Monocyte (primary cell): ENCODE results near the genes CASP3 and SLC25A4.

DNA sequence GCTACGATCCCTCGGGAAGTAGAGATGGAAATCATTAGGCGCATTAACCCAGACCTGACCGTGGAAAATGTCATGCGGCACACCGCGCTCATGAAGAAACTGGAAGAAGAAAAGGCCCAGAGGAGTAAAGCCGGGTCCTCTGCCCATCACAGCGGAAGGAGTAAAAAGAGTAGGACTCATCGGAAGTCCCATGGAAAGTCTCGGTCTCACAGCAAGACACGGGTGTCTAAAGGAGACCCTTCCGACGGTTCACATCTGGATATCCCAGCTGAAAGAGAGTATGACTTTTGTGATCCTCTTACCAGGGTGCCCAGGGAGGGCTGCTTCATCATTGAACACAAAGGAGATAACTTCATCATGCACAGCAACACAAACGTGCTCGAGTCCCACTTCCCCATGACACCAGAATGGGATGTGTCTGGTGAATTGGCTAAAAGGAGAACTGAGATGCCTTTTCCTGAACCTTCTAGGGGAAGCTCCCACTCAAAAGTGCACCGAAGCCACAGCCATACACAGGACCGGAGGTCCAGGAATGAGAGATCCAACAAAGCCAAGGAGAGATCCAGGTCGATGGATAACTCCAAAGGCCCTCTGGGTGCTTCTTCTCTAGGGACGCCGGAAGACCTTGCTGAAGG lies 104.8 kb downstream of the STOX2 start:
- PRO-cap, 2 experiments = no peak in any of the 2 experiments

DNA sequence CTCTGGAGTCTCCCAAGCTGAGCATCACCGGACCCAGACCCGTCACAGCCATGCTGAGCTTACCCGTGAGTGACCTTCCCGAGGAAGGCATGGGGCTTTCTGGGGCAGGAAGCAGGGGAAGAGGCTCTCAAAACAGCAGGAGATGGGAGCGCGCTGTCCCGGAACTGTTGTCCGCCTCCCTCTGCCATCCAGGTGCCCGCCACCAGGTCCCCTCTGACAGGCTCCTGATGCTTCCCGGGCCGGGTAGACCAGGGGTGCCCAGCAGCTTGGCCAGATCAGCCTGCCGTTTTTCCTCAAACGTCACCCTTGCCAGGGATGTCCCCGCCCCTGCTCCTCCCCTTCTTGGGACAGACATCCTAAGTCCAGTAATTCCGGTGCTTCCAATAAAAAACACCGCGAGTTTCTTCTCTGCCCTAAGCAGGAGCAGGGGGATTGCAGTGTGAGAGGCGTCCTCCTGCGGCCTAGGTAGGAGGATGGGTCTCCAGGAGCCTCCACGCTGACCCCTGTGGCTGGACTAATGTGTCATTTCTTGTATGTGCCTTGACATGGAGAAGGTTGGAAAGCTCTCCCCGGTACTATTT lies 66.4 kb upstream of the ENPP6 start:
- PRO-cap, 2 experiments = no peak in any of the 2 experiments

DNA sequence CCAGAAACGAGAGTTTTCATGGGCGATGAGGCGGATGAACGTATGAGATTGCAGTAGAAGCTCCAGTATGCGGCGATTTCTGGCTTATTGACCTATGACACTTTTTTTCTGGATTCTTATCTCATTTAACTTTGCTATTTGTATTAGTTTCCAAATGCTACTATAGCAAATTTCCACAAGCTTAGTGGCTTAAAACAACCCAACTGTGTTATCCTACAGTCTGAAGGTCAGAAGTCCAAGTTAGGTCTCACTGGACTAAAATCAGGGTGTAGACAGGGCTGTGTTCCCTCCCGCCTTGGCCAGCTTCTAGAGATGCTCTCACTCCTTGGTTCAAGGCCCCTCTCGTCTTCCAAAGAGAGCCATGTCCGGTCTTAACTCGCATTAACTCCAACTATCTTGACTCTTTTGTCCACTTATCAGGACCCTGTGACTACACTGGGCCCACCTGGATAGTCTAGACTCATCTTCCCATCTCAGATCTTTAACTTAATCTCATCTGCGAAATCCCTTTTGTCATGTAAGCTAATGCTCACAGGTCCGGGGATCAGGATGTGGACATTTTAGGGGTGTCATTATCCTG lies 122.5 kb downstream of the IRF2 start:
- PRO-cap, 2 experiments = no peak in any of the 2 experiments

GRCh38 chr4:184380596-184381121 lies 93.7 kb downstream of the IRF2 start:
- PRO-cap, 2 experiments = no peak in any of the 2 experiments

DNA sequence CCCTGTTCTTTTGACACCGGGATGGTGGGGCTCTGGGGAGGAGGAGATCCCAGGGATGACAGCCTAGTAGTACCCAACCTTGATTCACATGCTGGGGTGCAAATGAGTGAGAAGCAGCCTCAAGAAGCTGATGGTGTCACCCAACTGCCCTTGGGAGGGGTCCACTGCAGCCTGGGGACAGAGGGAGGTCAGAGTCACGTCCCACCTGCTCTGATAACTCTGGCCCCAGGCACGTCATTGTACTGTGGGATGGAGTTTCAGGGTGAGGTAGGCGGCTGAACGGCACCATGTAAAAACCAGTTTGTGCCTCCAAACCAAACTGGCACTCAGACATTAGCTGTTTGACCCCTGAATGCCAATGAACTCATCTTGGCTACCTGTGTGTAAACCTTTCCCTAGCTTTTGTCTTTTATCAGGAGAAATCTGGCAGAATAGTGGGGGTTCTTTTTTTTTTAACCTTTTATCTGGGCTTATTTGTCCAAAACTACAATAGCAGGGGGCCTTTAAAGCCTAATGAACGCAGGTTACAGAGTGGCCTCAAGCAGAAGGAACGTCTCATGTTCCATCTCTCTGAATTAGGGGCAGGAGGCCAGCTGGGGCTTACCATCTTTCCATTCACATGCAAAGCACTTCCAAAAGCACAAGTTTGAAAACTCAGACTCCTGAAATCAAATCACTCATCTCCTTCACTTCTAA lies 89.4 kb downstream of the IRF2 start:
- PRO-cap, 2 experiments = no peak in any of the 2 experiments

DNA sequence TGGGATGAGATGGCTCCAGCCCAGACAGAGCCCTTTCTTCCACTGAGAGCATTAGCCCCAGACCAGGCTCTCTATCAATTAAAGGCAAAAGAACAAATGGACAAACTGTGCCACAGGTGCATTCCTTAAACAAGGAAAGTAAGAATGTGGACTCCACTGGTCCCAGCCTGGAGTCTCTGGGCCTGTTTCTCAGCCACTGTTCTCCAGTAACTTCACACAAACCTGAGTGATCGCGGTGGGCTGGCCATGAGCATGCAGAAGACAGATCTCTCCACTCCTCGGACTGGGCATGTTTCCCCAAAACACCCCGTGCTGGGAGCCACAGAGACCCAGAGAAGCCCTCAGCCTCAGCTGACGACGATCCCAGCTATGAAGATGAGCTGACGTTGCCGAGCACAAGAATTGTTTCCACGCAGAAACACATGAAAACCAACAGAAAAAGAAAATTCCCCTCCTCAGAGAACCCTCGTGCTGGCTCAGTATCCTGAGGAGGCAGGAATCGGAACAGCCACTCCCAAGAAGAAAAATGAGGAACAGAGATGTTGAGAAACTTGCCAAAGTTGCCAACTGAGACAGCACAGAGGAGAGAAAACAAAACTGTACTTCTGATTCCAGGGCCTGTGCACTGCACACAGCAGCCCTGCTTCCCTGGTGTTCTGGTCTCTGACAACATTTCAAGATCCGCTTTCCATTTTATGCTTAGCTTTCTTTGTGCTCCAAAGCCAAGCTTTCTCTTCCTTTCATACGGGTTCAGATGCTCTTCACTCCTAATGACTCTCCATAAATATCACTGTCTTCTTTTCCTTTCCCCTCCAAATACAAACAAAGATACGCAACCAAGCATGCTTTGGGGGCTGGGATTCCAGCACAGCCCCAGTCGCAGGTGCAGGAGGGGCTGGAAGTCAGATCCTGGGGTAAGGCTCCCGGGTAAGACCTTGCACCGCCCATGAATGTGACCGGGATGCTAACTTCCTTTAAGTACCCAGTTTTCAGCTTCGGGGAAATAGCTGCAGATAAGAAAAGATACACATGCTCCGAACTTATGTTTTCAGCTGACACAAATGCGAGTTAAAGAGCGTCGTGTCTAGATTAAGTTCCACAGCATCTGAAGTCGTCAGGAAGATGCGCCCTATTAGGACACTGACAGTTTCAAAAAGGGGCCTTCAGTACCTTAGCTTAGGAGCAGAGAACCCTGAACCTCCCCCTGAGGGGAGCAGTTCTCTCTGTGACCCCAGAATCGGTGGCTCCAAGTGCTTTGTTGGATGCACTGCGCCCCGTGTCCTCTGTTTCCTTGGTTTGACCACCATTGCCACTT lies 81.3 kb downstream of the IRF2 start:
- PRO-cap, 2 experiments = no peak in any of the 2 experiments

DNA sequence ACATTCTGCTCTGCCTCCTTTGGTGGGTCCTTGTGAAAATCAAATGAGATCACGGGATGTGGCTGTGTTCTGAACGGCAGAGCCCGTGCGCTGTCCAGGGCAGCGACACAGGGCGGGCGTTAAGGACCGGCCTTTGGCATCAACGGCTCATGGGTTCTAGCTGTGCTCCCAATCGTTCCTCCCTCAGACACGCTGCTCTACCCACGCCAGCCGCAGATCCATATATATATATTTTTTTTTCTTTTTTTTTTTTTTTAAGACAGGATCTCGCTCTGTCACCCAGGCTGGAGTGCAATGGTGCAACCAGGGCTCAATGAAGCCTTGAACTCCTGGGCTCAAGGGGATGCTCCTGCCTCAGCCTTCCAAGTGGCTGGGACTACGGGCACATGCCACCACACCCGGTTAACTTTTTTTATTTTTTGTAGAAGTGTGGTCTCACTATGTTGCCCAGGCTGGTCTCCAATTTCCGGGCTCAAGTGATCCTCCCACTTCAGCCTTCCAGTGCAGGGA lies 78.1 kb downstream of the IRF2 start:
- PRO-cap, 2 experiments = no peak in any of the 2 experiments

DNA sequence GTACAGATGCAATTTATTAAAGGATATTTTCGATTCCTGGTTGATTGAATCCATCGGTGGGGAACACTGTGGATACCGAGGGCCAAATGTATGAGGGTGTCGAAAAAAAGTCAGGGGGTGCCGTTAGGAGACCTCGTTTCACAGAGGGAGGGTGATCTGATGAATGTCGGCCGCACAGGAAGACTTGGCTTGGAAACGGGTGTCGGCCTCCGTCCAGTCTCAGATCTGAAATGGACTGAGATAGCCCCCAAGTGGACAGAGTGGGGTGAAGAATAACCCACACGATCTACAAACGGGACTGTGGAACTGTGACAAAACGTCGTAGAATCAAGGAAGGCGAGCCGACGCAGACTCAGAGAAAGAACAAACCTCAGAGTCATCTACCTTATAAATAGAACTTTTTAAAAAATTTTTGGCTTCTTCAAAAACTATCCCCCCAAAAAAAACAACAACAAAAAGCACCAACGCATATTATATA lies 63.6 kb upstream of the IRF2 start:
- PRO-cap, 2 experiments = peak in 2 of 2 experiments; most common plus-strand start position 143 of the sequence (in 1); most common minus-strand start position 223 of the sequence (in 1)

DNA sequence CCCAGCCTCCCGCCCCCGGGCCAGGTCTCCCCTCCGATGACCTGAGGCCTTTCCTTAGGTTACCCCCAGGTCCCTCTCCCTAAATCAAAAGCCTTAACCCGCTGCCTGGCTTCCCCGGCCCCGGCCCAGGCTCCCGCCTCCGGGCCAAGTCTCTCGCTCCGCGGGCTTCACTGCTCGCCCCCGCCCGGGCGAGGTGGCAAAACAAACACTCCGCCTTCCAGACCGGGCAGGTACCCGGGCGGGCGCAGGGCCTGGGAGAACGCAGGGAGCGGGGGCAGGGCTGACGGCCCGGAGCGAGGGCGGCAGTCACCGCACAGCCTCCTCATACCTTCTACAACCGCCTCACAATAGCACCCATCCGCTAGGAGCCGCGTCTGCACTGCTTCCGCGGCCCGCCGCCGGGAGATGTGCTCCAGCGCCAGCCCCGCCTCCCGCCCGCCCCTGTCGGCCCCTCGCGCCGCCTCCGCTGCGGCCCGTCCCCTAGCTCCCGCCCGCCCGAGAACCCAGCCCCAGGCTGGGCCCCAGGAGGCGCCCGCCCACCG lies at the start of gene CASP3:
CASP3 (minus strand) TSS at position 381 of the 542 bp plus-strand sequence.
- PRO-cap, 2 experiments = peak in 2 of 2 experiments; most common minus-strand start position 381 of the sequence (in 2)

GRCh38 chr4:184688443-184688839 lies 38.9 kb downstream of the PRIMPOL start:
- PRO-cap, 2 experiments = no peak in any of the 2 experiments

DNA sequence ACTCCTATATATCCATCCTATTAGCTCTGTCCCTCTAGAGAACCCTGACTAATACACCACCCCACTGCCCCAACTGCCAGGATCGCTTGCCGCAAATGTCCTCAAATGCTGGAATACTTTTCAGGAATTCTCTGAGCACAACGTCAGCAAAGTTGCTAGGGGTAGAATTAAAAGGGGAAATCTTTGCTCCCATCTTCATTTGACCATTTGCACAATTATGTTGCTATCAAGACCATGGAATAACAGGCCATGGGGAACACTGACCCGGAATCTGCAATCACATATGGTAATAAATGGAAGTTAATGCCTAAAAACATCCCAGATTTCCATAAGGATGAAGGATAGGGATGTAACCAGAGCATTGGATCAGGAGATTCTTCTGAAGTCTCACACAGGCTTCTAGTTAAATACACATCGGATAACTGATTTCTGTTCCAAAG lies 29.4 kb downstream of the ACSL1 start:
- PRO-cap, 2 experiments = peak in 2 of 2 experiments; most common minus-strand start position 69 of the sequence (in 1)

DNA sequence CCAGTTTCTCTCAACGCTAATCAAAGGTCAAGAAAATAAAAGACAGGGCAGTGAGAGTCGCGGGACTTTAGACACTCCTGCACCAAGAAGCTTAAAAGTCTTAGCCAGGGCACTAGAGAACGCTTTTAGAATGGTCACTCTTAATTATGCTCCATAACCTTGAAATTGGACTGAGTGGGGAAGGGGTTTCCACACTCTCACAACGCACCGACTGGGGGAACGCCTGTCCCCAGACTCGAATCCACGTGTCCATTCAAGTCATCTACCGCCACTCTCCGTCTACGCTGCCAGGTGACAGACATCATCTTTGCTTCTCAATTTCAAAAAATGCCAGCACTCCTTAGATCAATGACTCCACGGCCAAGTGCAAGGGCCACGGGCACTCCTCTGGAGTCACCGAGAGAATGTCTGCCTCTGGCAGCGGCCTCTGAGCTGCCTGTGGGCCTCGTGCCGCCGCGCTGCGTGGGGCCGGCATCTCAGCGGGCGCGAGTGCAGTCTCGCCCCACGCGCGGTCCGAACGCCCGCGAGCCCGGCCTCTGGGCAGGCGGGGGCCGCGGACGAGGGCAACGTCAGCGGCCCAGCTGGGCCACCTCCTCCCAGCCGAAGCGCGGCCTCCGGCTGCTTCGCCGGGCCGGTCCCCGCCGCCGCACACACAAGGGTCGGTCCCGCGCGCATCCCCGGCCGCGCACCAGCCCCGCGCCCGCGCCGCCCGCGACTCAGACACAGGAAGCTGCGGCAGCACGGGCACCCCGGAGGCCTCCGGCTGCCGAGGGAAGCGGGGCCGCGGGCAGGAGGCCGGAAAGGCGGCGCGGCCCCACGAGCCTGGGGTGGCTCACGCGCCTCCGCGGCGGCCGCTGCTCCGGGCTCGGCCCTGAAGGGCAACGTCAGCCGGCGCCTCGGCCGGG lies 558 bp downstream of the ACSL1 start:
- PRO-cap, 2 experiments = peak in 2 of 2 experiments; most common plus-strand start position 99 of the sequence (in 1); most common minus-strand start position 210 of the sequence (in 1)

DNA sequence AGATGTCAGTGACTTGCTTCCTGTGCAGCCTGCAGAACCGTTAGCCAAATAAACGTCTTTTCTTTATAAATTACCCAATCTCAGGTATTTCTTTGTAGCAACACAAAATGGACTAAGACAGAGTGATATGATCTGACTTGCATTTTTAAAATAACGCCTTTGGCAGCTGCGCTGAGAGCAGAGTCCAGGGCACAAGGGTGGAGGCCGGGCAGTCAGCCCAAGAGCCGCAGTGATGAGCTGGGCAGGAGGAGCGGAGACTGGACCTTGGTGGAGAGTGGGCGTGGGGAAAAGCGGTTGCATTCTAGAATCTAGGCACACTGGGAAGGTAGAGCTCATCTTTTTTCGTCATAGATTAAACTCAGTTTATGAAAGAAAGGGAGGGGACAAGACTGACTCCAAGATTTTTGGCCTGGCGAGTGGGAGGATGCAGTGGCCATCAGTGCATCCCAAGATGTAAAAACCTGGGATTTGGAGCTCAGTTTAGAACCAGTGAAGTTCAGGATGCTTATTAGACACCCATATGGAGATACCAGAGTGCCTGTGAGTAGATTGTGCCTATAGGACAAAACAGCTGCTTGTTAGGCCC lies 56.6 kb upstream of the ACSL1 start:
- PRO-cap, 2 experiments = no peak in any of the 2 experiments

GRCh38 chr4:184968680-184969152 lies 49.6 kb upstream of the HELT start:
- PRO-cap, 2 experiments = no peak in any of the 2 experiments

DNA sequence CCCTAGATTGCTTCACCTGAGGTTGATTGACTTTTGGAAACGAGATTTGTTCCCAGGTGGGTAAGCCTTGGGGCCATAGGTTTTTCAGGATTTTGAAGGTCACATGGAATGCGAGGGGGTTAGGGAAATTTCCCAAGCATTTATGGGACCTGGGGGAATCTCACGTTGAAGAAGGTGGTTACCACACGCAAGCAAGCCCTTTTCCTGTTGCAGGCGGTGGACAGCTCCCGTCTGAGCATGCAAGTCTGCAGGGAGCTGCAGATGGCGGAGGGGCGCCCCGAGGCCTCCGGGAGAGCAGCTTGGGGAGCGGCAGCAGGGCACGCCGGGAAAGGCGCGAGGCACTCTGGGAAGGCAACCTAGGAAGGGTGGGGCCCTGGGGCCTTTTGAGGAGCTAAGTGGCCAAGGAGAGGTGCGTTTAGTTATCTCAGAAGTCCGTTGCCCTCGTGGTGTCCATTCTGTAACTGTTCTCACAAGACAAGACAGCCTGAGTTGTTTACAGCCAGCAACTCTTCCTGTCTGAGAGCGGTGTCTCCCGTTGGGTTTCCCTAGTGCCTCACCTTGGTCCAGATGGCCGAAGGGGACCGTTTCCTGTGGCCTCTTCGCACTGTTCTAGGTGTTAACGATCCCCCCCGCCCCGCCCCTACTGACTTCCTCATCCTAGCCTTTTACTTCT lies 57.0 kb upstream of the SLC25A4 start:
- PRO-cap, 2 experiments = no peak in any of the 2 experiments

GRCh38 chr4:185143085-185144225 lies at the start of gene SLC25A4:
Gene SLC25A4 (plus strand): TSS chr4:185143266.
- PRO-cap, 2 experiments = no peak in any of the 2 experiments

DNA sequence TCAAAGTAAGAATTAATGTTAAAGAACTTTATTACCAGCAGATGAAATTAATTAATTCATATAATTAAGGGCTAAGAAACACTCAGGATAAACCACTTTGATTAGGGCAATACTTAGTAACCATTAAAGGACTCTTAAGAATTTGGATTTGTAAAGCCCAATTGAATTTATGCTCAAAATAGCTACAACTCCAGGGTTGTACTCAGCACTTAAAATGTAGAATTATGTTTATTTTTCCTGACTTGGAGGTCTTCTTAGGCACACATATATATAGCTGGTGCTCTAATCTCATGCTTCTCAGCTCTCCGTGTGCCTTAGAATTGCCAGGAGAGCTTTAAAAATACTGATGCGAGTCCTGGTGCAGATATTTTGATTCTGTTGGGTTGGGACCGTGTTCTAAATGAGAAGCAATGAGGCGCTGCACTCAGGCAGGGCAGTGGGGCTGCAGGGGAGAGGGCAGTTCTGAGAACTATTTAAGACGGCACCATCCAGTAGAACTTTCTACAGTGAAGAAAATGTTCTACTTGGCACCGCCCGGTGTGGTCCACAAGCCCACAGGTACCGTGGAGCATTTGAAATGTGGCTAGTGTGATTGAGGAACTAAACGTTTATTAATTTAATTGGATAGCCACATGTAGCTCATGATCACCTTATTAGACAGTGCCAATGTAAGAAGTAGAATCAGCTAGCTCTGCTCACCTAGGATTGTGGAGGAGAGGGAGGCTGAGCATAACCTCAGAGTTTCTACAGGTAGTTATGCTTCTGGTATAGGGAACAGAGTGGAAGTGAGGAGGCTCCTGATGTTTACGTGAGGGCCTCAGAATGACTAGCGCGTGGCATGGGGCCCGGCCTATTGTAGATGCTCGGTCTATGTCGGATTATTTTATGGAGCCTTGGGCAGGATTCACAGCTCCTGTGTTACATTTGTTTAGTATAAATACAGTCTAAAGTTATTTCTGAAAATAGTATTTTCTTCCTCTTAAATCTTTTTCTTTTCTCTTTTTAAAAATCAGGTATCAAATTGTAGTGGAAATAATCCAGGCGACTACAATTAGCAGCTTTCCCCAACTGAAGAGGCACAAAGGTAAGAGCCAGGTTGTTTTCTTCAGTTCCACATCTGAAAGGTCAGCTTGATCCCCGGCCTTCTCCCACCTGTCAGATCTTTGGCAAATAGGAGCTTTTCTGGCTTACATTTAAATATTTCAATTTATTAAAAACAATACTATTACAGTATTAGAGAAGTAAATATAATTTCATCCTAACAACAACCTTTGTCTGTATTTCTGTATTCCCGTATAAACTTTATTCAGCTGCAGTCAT lies 78.1 kb downstream of the SNX25 start:
- PRO-cap, 2 experiments = no peak in any of the 2 experiments

DNA sequence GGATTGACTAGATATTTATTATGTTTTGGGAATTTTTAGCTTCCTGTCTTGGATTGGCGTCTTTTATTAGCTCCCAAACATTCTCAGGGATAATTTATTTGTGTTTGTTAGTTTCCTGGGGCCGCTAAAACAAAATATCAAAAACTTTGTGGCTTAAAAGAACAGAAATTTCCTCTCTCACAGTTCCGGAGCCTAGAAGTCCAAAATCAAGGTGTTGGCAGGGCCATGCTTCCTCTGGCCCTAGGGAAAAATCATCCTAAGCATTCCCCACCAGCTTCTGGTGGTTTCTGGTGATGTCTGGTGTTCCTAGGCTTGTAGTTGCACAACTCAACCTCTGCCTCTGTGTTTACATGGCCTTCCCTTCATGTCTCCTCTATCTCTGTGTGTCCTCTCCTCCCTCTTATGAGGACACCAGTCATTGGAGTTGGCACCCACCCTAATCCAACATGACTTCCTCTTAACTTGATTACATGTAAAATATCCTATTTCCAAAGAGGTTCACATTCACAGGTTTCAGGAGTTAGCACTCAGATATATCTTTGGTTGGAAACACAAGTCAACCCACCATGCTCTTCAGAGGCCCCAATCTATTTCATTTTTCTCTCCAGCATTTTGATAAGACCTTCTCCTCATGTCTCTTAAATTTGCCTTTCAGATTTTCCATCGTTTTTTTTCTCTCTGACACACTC lies 15.4 kb downstream of the LRP2BP start:
- PRO-cap, 2 experiments = no peak in any of the 2 experiments

- PRO-cap, 2 experiments = no peak in any of the 2 experiments
Measured at GRCh38 chr4:185399984-185400917, 3.6 kb downstream of the ANKRD37 start.

DNA sequence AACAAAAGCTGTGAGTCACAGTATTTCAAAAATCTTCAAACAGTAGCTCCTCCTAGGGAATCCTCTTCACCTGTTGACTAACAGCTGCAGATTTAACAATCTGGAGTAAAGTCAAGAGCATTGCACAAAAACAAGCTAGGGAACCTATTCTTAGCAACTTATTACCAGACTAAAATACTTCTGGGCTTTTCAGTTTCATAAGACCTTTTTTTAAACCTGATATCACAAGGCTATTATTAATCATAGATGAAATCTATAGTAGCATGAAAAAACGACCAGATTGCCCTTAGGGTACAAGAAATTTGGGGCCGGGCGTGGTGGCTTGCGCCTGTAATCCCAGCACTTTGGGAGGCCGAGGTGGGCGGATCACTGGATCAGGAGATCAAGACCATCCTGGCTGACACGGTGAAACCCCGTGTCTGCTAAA lies 8.2 kb upstream of the CCDC110 start:
- PRO-cap, 2 experiments = no peak in any of the 2 experiments